ENCODE data around the genes CREB3L2 and ATP6V0A4.

GRCh38 chr7:137876336-137877271, 29.8 kb upstream of the DGKI start:
- PRO-cap: no peak

DNA sequence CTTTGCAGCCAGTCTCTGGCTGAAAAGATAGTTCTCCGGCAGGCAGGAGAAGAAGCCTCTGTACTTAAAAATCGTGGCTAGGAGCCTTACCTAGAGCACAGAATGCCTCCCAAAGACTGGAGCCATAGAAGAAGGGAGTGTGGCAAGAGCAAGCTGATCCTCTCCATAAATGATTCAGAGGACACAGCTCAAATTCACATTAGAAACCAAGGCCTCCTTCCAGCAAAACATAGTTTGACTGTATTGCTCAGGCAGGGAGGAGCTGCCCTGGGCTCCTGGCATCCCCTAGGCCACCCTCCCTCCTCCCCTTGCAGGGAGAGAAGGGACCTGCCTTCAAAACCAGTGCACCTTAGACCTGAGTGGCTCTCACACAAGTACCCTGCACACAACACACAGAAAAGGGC, 64.8 kb downstream of the CREB3L2 start:
- PRO-cap: no peak

GRCh38 chr7:137992244-137993375, 9.3 kb downstream of the CREB3L2 start:
- PRO-cap: no peak

DNA sequence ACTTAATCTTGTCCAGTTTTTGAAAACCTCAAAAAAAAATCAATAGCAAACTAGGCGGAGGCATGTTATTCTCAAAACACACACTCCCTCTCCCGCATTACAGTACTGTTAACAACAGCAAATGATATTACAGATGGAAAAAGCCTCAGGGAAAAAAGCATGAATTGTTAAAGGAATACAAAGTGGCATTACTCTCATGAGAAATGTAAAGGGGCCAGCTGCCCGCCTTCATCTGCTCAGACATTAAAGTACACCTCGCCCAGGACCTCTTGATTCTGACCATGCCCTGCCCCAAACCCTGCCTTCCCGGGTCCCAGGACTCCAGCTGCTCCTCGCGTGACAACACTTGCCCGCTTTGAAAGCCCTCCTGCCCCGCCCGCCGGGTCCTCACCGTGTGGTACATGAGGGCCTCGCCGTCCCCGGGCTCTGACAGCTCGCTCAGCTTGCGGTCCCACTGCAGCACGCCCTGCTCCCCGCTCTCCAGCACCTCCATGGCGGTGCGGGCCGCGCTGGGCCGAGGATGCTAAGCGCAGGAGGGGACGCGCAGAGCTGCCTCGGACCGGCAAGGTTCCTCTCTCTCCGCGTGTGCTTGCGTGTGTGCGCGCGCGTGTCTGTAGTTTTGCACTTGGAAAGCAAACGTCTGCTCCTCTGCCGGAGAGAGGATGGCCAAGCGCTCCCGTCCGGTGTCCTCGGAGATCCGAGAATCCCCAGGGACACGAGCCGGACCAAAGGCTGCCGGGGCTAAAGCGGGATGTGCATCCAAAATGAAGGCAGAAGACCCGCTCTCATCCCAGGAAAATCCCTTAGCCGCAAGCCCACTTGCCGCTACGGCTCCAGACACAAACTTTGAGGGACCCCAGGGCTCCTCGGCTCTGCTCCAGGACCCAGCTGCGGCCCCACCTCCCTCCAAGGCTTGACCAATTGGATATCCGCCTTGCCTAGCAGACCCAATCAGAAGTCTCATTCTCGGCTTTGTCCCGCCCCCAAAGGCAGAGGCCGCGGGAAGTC, at the start of gene CREB3L2:
TSS of gene CREB3L2 (minus strand) at position 874 of the 1,008 bp plus-strand sequence.
- PRO-cap: bidirectional peak, plus-strand start at position 431 of the sequence, minus-strand start at position 278 of the sequence; unidirectional peak, minus-strand start at position 875 of the sequence

GRCh38 chr7:138064913-138065599, 11.2 kb upstream of the AKR1D1 start:
- PRO-cap: no peak

DNA sequence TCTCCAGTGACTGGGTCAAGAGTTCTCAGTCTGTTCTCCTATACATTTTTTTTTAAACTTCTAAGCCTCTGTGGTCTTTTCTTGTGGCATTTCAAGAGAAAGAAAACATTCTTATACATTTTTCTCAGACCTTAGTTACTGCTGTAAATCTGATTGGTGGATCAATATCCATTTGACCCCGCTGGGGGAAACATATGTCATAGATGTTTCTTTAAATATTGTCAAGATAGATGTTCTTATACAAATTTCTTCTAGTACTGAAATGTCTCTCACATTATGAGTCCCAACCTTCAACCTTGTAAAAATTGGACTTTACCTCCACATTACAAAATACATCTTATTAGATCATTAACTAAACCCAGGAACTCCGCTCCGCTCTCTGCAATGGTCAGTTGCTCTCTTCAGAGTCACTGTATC, 8.6 kb upstream of the AKR1D1 start:
- PRO-cap: no peak

GRCh38 chr7:138125983-138126349, 49.7 kb downstream of the AKR1D1 start:
- PRO-cap: no peak

- PRO-cap: no peak
Observed at GRCh38 chr7:138342175-138342521, 117.9 kb upstream of the TRIM24 start.

- PRO-cap: no peak
Observed at GRCh38 chr7:138665833-138666366, 35.3 kb downstream of the SVOPL start.

DNA sequence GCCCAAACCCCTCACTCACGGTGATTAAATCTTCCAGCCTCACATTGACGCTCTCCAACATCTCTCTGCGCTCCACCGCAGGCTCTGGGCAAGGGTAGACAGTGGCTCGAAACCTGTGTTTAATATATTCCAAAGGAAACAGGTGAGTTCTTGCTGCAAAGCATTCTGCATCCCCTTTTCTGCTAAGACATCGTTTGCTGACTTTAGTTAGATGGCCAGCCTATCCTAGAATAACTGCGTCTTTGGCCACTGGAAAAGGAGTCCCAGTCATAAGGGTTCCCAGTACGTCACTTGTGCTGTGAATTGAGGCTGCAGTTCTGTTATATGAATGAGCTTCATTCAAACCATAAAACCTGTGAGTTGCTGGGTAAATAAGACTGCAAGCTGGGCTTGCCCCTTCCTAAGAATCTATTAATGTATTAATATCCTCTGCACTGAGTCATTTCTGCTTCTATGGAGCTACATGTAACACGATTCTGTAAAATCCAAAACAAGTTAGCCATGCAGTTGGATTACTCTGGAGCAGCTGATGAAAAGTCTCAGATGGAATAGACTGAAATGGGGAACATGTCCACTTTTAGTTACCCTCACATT, 42.0 kb upstream of the TMEM213 start:
- PRO-cap: no peak

- PRO-cap: no peak
Observed at GRCh38 chr7:138797714-138798507, at the start of gene ATP6V0A4. Gene ATP6V0A4 (minus strand): TSS chr7:138798196.

GRCh38 chr7:139083715-139084275, 25.7 kb downstream of the ZC3HAV1 start:
- PRO-cap: no peak

GRCh38 chr7:139133265-139133558, 366 bp upstream of the TTC26 start:
- PRO-cap: no peak

GRCh38 chr7:139292098-139292608, 49.0 kb upstream of the FMC1 start:
- PRO-cap: no peak

GRCh38 chr7:139596725-139597189, 73.3 kb downstream of the CLEC2L start:
- PRO-cap: no peak

GRCh38 chr7:139656751-139657319, 121.0 kb downstream of the HIPK2 start:
- PRO-cap: no peak

DNA sequence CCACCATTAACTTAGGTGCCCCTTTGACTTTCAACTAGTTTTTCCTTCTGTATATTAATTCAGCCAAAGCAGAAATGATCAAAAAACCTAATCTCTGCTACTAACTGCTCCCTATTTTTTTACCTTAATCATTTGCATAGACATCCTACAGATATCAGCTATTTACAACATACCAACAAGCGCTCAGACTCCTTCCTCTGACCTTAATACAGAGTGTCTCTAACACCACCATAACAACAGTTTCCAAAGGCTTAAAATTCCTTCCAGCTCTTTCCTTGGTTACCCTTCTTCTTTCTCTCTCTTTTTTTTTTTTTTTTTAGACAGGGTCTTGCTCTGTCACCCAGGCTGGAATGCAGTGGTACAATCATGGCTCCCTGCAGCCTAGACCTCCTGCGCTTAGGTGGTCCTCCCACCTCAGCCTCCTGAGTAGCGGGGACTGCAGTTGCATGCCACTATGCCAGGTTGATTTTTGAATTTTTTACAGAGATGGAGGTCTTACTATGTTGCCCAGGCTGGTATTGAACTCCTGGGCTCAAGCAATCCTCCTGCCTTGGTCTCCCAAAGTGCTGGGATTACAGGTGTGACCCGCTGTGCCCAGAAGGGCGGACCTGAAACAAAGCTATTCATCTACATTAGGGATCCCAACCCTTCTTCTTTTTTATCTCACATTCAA, 112.9 kb downstream of the HIPK2 start:
- PRO-cap: no peak

DNA sequence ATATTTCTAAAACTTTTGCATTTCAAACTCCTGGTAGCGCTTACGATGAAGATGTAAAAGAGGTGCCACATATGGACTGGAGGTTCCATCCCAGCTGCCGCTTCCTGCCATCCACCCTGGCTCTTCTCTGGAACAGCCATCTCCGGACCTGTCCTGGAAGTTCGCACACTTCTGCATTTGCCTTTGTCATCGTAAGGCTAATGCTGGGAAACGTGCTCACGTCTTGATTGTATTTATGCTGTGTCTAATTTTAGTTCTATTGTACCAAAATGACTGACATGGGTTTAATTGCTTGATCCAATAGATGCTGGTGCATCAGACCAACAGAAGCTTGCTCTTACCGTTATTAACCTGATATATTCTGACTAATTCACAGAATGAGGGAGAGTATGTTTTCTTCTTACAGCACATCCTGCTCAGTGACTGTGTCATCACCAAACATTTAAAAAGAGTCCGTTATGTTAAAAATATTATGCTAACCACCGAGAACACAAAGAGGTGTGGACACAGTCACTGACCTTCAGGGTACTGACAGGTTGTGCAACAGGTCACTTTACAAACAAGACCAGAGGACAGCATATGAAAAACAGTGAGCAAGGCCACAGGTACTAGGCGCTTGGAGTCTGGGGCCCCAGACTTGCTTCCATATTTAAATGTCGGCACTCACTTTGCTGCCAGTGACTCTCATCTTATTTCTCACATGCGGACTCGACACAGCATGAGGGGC, 102.8 kb downstream of the HIPK2 start:
- PRO-cap: no peak

- PRO-cap: no peak
Observed at GRCh38 chr7:139772008-139772666, 5.7 kb downstream of the HIPK2 start.

GRCh38 chr7:139776417-139776733, 1.4 kb downstream of the HIPK2 start:
- PRO-cap: no peak